HT-29 (cell line): ENCODE results near the gene PTP4A2.

GRCh38 chr1:31370871-31371431 lies 1.9 kb downstream of the FABP3 start:
- RAMPAGE, long total RNA = no peak

- RAMPAGE, long total RNA = no peak
Measured at GRCh38 chr1:31376474-31376978, 3.6 kb upstream of the FABP3 start.

GRCh38 chr1:31394507-31395264 lies 18.3 kb upstream of the SERINC2 start:
- RAMPAGE, long total RNA = no peak

- RAMPAGE, long total RNA = no peak
Measured at GRCh38 chr1:31423366-31424108, 10.5 kb downstream of the SERINC2 start.

DNA sequence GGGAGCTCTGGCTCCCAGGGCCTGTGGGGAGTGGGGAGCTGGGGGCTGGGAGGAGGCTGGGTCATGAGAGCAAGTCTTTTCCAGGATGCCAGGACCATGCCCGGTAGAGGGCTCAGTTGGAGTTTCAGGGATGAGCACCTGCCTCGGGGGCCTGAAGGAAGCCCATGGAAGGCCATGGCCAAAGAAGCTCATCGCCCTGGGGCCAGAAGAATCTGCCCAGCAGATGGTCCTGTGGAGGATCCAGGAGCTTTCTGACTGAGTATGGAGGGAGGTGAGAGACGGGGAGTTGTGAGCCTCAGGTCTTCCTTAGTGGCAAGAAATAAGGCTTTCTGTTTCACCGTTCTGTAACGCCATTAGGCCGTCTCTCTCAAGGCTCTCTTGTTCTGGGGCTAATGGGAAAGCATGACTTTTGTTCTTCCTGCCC lies 75.0 kb upstream of the TINAGL1 start:
- RAMPAGE, long total RNA = no peak

DNA sequence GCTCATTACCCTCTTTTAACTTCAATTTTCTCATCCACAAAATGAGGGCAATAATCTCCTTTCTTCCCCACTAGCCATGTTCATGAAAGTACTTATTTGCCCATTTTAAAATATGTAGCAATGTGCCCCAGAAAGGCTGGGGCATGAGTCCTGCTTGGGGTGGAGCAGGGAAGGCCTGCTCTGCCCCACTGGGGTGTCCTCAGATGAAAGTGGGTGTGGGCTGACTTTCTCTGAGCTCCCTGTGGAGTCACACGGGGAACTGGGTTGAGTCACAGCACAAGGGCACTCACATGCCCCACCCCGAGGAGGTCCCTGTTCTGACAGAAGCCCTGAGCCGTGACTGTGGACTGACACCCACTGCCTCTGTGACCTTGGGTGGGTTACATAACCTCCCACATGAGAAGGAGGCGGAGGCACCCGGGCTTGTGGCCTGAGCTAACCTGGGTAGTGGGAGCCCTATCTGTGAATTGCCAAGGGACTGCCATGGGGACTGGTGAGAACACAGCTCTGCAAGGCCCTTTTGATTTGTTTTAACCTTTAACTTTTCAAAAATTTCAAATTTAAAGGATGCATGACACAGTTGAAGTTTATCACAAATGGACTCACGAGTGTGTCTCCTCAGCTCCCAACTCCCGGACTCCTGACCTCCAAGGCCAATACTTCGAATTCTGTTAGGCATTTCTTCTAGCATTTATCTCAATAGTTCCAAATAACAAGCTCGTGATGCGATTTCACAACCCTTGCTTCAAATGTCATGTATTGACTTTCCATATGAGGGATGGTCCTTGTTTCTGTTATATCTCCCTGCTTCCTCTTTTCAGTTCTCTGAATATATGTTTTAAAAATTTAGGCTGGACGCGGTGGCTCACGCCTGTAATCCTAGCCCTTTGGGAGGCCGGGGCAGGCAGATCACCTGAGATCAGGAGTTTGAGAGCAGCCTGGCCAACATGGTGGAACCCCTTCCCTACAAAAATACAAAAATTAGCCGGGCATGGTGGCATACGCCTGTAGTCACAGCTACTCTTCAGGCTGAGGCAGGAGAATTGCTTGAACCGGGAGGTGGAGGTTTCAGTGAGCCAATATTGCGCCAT lies 52.3 kb upstream of the TINAGL1 start:
- RAMPAGE, long total RNA = no peak

DNA sequence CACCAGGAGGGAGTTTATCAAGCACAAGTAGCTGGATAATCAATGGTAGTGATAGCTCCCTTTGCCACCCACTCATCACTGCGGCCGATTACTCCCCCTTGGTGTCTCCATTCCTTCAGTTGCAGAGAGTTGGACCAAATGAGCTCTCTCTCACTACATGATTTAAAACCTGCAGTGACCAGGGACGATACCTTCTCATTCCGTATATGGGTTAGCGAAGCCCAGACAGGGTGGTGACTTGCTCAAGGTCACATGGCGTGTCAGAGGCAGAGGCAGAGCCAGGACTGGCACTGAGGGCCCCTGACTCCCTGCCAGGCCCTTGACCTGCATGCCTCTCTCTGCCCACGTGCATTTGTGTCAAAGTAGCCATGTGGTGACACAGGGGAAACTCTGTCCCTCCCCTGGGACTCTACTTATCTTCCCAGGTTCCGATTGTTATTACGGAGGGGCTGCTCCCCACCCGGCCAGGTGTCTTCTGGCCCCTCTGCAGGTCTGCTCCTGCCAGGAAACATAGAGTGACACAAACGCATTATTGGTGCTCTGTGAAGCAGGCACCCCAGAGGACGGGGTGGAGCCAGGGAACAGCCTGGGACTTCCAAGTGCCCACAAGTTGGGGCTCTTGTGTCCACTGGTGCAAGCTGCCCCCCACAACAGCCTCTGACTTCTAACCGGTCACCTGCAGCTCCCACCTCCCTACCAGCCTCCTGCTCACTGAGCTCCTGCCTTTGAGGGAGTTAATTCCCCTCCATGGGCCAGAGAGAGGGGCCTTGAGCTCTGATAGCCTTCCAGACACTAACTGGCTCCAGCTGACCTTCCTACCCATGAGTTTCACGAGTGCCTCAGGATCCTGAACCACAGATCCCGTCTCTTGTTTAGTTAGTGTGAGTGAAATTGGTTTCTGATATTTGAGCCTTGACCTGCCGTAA lies 7.3 kb upstream of the TINAGL1 start:
- RAMPAGE, long total RNA = no peak

DNA sequence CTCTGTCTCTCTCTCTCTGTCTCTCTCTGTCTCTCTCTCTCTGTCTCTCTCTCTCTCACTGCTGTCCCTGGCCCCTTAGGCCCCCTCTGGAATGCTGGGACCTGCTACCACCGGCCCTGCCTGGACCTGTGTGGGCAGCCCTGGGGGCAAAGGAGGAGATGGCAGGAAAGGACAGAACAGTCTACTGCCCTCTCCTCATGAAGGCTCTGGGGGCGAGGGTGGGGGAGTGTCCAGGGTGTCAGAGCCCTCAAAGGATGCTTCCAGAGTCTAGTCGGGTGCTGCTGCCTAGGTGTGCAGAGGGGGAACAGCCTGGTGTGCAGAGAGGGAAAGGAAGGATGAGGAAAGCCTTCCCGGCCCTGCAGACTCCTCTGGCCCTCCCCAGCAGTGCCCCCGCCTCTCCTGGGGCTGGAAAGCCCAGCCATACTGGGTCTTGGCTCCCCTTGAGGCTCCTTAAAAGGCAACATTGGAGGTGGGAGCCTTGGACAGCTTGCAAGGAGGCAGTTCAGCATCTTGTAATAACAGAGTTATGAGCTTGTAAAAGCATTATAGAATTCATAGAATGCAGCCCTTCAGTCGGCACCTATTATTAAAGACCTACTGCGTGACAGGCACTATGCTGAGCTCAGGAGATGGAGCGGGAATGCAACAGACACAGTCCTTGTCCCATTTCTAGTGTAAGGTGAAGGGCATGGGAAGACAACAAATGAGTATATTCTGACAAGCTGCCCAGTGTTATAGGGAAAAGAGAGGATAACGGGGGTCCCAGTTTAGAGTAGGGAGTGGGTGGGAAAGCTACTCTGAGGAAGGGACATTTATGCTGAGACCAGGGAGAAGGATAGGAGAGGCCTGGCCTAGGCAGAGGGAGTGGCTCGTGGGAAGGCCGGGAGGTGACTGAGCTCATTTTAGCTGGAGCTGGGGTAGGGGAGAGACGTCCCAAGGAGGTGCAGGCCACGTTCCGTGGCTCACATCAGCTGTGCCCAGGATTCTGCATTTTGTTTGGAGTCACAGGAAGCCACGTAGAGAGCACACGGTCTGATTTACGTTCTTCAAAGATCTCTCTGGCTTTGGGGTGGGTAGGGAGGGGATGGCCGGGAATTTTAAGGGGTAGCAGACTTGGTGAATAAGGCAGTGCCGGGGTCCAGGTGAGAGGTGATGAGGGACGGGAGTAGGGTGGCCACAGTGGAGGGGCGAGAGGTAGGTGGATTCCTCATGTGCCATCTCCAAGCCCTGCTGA lies 4.3 kb downstream of the TINAGL1 start:
- RAMPAGE, long total RNA = no peak

DNA sequence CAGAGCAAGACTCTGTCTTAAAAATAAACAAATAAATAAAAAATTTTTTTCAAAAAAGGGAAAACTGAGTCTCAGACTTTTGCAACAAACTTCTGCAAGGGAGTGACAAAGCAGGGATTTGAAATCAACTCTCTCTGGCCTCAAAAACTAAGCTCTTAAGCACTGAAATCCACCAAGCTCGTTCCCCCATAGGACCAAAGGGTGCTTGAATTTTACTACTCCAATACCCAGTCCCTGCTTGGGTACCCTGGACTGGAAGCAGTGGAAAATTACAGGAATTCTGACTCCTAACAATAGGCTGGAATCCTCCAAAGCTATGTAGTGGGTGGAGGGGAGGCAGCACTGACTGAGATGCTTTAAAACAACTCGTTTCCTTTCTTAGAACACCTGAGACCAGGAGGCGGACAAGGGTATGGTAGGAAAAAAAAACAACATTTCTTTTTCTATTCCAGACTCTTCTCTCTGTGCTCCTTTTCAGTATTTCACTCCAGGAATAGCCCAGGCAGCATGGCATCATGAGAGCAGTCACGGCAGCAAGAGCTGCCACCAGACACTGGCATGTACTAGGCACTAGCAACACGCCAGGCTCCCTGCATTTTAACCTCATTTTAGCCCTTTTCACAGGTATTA lies 2.3 kb downstream of the PEF1 start:
- RAMPAGE, long total RNA = no peak

- RAMPAGE, long total RNA = no peak
Measured at GRCh38 chr1:31714271-31715454, 10.8 kb upstream of the COL16A1 start.

GRCh38 chr1:31922641-31923005 lies 15.5 kb downstream of the PTP4A2 start:
- RAMPAGE, long total RNA = no peak

DNA sequence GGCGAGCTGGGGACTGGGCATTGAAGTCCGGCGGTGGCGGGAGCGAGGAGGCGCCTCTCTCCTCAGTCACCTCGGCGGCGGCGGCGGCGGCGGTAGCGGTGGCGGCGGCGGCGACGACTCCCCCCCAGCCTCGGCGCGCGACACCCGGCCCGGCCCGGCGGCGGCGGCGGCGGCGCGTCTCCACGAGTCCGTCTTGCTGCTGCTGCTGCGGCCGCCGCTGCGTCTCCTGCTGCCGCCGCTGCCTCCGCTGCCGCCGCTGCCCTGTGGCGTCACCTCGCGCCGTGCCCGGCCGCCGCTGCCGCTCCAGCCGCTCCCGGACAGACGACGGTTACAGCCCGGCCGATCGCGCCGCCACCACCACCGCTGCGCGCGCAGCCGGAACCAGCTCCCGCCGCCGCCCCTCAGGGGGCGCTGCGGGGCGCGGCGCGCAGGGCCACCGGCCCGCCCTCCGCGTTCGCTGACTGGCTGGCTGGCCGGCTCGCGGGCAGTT lies at the start of gene PTP4A2:
PTP4A2 (minus strand) TSS at position 379 of the 490 bp plus-strand sequence.
- RAMPAGE, long total RNA = no peak

- RAMPAGE, long total RNA = no peak
Measured at GRCh38 chr1:32003616-32003815, 10.2 kb upstream of the KHDRBS1 start.

- RAMPAGE, long total RNA = no peak
Measured at GRCh38 chr1:32013977-32014820, 531 bp downstream of the KHDRBS1 start.

DNA sequence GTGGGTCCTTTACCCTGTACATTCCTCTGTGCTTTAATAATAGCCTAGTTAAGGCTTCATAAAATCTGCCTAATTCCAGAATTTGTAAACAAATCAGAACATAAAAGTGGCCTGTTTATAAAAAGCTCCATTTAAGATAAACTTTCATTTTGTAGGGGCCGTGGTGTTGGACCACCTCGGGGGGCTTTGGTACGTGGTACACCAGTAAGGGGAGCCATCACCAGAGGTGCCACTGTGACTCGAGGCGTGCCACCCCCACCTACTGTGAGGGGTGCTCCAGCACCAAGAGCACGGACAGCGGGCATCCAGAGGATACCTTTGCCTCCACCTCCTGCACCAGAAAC lies 24.0 kb downstream of the KHDRBS1 start:
- RAMPAGE, long total RNA = no peak

- RAMPAGE, long total RNA = no peak
Measured at GRCh38 chr1:32042761-32043943, 29.5 kb downstream of the KHDRBS1 start.

DNA sequence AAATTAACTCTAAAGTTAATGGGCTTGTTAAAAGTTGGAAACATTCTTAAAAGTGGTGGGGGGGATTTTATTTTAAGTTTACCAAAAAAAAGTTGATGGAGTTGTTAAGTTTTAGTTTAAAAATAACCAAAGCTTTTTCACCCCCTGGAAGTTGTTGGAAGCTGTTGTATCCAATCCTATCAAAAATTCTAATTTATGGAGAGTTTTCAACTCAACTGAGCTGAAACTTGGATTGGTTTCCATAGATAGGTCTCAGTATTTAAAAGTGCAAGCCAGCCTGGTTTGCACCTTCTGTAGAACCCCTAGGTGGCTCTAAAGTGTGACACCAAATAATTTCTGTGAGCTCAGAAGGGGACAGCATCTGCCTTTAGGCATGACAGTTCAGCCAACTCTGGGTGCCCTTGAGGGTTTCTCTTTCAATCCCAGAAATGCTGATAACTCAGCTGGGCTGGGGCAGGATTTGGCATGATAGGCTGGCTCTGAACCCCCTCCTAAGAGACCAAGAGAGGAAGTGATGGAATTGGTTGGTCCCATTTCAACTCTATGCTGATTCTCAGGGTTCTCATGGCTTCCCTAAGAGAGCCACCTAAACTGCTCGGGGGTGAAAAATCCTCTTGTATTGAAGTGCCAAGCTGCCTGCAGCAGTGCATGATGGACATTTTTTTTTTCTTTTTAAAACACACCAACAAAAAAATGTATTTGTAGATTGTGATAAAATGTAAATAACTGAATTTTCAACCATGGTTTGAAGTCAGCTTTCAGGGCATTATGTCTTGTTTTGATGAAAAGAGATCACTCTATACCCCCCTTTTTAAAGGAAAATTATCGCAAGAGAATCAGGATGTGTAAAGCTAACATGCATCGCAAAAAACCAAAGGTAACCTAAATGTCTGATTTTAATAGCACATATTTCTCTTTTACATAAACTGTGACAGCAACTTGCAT lies 28.5 kb upstream of the TMEM39B start:
- RAMPAGE, long total RNA = no peak

DNA sequence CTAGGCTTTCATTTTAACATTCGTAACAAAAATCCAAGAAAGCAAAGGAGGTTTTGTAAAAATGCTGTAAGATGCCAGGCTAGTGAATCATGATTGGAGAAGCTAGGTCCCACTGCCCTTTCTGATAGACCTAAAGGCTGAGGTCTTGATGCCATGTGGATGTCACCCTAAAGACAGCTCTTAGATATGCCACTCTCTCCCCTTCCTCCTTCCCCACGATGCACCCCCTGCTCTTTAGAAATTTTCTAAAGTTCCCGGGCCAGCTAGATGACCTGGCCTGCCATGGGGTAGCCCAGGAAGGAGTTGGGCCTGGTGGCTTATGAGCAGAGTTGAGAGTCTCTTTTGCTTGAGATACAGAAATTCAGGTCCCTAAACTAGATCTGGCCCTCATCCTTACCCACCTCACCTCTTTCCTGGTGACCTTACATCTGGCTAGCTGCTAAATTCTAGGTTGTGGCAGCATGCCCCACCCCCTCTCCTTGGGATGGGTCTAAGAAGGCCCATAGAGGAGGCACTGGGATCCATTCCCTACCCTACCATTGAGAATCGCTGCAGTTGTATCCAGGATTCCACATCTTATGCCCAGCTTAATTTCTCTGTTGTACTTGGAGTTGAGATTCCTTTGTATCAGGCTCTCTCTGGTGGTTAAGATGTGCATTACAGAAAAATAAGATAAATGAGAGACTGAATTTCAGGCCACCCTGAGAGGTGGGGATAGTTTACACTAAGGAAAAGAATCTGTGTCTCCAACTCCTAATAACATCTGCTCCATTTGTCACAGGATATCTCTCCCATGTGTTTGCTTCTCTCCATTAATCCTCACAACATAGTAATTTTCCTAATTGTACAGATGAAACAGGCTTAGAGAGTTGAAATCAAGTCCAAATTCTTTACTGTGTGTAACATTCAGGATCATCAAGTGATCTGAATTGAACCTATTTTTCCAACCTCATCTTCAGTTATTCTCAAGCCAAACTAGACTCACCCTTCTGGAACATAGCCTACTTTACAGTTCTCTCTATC lies 9.5 kb upstream of the TMEM39B start:
- RAMPAGE, long total RNA = no peak

GRCh38 chr1:32205871-32207050 lies 790 bp downstream of the IQCC start:
- RAMPAGE, long total RNA = no peak

GRCh38 chr1:32212184-32213071 lies 3.5 kb downstream of the DCDC2B start:
- RAMPAGE, long total RNA = no peak